Right ventricle myocardium (tissue), 1 donor: ENCODE measurements around the genes C1orf105, GPR52 and CACYBP.

GRCh38 chr1:172420417-172420792 is at the start of gene C1orf105:
Gene C1orf105 (plus strand): TSS chr1:172420685.
- PRO-cap, 2 experiments = no peak in any of the 2 experiments

- PRO-cap, 2 experiments = no peak in any of the 2 experiments
Observed at GRCh38 chr1:172420844-172421043, 259 bp downstream of the C1orf105 start.

DNA sequence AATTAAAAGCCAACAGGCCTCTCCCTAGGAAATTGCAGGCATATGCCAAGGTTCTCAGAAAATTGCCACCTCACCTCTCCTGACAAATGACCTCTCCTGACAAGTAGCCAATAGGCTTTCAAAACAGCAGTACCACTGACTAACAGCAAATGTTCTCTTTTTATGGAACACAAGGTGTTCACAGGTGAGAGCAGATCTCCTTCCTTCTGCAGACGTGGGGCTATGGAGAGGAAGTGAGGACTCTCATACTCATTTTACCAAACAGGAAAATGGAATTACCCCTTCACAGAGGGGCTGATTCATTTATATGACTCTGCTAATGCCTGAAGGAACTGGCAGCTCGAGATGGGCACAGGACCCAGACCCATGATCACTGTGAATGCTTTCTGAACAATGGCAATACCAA is 32.7 kb upstream of the SUCO start:
- PRO-cap, 2 experiments = no peak in any of the 2 experiments

GRCh38 chr1:172534076-172534424 is 1.1 kb downstream of the SUCO start:
- PRO-cap, 2 experiments = no peak in any of the 2 experiments

GRCh38 chr1:172819087-172819640 is 160.3 kb downstream of the FASLG start:
- PRO-cap, 2 experiments = no peak in any of the 2 experiments

DNA sequence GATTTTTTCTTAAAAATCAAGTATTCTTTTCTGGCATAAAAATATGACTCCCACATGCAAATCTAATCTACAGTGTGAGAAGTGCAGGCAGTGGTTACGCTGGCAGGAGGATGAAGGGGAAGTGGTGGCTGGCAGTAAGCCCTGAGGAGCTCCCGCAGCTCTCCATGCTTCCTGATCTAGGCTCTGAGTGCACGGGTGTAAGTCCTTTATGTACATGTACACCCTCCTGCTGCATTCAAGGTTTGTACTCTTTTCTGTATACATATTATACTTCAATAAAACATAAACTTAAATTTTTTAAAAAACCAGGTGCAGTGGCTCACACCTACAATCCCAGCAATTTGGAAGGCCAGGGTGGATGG is 67.5 kb upstream of the PRDX6 start:
- PRO-cap, 2 experiments = no peak in any of the 2 experiments

DNA sequence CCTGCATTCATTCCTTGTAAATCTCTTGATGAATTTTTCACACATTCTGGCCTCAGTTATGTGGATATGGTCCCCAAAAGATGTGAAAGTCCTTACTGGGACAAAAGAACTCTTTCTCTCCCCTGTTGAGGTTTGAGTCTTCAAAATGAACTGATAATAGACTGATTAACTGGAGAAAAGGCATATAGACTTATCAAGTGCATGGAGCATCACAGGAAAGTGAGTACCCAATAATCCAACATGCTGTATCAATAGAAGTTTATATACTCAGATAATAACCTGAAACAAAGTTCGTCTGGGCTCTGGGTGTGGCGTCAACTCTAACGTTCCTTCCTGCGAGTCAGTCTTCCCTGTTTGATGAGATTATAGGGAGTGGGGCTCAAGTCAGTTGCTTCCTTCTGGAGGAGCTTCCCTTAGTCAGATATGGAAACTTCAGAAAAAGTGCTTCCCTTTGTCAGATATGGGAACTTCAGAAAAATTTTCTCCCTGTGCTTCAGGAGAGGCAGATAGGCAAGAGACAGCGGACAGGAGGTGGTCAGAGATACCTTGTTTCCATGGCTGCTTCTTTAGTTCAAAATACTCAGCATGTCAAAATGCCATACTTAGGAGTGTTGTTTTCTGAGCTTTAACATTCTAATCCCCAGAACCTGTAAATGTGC is 51.2 kb upstream of the PRDX6 start:
- PRO-cap, 2 experiments = no peak in any of the 2 experiments

GRCh38 chr1:173443645-173444440 is 33.3 kb upstream of the PRDX6 start:
- PRO-cap, 2 experiments = no peak in any of the 2 experiments

DNA sequence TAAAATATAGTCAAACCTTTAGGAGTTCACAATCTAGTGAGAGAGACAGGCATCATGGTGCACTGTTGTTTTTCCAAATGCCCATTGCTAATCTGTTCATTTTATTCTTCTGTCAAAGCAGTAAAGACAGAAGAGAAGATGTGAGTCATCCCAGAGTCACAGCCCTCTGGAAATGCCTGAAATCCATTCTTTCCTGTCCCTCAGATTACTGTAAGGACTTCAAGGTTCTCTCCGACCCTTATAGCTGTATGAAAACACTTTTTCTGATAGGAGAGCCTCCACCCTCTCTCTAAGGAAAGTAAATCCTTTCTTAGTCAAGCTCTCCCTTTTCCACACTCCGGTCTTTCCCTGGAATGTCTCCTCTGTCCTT is 3.6 kb upstream of the PRDX6 start:
- PRO-cap, 2 experiments = no peak in any of the 2 experiments

- PRO-cap, 2 experiments = no peak in any of the 2 experiments
Observed at GRCh38 chr1:173481189-173481769, 4.1 kb downstream of the PRDX6 start.

DNA sequence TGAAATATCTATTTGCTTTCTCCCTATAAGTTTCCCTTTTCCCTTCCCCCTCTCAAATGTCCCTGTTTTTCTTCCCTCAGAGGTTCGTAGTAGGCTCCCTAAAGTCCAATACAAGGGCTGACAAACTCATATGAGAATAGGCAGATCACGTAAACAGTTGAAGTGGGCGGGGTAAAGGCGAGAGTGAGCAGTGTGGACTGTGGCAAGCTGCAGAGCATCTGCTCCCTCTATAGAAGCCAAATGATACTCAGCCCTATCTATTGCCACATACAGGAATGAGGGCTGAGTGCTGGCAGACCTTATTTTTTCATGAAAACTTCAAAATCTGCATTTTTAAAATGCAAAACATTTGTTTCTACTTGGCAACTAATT is 26.2 kb downstream of the PRDX6 start:
- PRO-cap, 2 experiments = no peak in any of the 2 experiments

DNA sequence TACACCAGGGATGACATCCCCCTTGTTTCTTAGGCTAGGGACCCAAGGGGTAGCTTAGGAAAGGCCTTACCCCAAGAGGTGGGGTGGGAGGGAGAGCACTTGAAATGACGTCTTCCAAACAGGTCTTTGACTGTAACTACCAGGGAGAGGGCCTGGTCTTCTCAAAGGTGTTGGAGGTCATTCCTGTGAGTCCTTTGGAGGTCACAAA is 253 bp downstream of the SERPINC1 start:
- PRO-cap, 2 experiments = no peak in any of the 2 experiments

DNA sequence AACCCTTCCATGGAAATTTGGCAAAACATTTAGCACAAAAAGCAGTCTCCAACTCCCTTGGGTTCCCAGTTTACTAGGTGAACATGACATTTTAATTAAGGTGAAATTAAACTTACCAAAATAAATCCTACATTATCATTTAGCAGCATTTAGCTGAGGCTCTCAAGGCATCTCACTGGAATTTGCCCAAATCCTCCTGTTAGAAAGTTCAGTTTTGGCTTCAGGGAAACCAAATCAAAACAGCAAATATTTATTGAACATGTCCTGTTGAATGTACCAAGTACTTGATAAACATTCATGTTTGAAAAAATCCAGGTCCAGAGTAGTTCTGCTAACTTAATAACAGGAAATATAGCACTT is 8.4 kb upstream of the SERPINC1 start:
- PRO-cap, 2 experiments = no peak in any of the 2 experiments

GRCh38 chr1:173937855-173938376 is 20.8 kb upstream of the SERPINC1 start:
- PRO-cap, 2 experiments = no peak in any of the 2 experiments

DNA sequence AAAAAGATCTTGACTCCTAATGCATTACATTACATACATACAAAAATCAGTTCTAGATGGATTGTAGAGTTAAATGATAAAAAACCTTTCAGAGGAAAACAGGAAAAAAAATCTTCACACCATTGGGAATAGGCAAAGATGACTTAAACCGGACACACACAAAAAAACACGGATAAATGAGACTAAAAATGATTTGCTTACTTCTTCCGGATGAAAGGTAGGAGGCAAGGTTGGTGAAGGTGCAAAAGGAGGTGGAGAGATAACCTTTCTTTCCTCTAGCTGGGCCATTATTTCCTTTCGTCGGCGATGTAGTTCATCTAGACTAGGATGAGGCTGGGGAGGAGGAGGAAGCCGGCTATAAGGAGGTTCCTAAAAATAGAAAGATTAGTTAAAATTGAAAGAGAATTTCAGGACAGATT is 43.8 kb upstream of the SERPINC1 start:
- PRO-cap, 2 experiments = no peak in any of the 2 experiments

DNA sequence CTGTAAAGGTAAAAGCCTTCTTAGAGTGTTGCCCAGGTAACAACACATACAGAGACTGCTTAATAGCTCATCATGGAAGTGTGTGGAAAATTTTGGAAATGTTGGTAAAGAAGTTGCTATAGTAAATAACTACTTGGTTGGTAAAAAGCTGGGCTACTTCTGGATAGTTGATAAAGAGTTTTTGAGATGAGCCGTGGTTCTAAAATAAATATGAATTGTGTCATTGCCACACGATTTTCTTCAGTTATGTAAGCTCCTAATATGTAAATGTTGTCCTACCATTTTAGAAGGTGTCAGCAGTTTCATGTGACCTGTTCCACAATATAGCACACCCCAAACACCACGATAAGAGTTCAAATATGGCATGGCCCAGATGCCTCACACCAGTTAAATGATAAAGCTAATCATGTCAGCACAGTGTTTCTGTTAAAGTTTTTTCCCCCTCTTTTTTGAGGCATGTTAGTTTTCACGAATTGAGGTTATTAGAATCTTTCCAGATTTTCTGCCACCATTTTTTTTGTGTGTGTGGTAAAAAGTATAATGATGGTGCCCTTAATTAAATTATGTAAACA is 7.5 kb downstream of the RABGAP1L start:
- PRO-cap, 2 experiments = no peak in any of the 2 experiments

GRCh38 chr1:174447787-174448467 is at the start of gene GPR52:
Gene GPR52 (plus strand): TSS chr1:174447964.
- PRO-cap, 2 experiments = no peak in any of the 2 experiments

- PRO-cap, 2 experiments = no peak in any of the 2 experiments
Observed at GRCh38 chr1:174680593-174681067, 232.9 kb downstream of the GPR52 start.

DNA sequence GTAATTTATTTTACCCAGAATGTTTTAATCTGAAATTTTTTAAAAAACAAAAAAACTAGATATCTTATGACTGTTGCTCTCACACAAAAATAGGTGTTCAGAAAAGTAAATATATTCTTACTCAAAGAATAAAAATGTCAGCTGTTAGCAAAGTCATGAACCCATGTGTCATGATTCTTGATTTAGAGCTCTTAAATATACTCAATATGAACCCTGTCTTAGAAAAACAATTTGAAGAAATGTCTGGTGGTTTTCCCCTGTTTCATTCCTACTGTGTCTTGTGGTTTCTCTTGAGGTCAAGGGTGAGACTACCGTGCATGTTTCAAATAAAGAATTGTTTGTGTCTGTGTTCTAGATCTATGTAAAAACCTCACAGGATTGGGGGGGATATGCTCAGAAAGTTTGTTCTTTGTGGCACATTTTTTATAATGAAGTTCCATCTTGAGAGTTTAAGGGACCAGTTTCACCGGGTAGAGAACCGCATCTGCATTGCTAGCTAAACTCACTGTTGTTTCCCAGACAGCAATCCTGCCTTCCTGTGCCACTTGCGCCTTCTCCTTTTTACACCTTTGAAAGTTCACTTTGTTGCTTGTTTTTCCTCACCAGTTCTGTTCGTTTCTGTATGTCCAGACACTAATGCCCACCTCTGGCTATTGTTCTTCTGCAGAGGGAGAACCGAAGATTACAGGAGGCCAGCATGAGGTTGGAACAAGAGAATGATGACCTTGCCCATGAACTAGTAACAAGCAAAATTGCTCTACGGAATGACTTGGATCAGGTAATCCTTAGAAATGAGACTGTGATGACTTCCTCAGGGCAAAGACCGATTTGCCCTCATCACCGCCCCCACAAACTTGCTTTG is 30.9 kb upstream of the CACYBP start:
- PRO-cap, 2 experiments = no peak in any of the 2 experiments

DNA sequence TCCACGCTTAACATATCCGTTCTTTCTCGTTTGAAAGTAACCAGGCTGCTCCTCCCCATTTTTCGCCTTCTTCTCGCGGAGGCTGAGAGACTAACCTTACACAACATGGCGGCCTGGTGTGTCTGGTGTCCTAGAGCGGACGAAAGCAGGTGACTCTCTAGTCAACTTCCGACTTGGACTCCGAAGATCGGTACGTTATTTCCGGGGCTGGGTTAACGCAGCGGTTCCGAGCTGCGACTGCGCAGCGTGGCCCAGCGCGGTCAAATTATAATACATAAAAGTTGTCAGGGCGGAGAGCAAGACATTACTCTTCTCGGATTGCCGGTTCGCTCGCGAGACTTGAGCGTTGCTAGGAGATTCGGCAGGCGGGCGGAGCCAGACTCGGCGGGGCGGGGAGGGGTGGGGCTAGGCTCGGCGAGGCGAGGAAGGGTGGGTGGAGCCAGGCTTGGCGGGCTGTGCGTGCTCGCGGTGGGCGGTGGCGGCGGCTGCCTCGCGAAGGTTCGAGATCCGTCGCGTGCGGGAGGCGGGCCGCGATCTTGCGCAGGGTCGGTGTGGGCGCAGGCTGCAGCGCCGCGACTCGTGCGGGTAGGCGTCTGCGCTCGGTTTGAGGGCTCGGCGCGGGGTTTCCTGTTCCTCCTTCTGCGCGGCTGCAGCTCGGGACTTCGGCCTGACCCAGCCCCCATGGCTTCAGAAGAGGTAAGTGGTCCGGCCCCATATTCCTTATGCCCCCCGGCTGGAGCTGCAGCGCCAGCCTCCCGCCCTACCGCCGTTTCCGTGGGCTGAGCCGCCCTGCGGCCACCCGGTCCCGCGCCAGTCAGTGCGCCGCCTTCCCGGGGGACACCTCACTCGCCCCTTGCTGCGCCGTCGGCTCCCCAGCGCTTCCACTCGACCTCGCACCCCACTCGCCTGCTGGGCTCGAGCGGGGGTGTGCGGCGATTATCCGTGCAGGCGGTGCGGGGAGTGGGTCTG is at the start of gene CACYBP:
CACYBP (plus strand) TSS at position 448 of the 969 bp plus-strand sequence.
- PRO-cap, 2 experiments = peak in 2 of 2 experiments; most common plus-strand start position 215 of the sequence (in 2); most common minus-strand start position 147 of the sequence (in 2)